Measurements from ENCODE around the gene RAMP1.

GRCh38 chr2:237858278-237859437, 765 bp upstream of the RAMP1 start:
- PRO-cap, 2 experiments, result no peak in any of the 2 experiments

- PRO-cap, 2 experiments, result peak in 2 of 2 experiments; most common plus-strand start chr2:237859623 (in 2)
These were observed at the start of gene RAMP1 for GRCh38 chr2:237859438-237860623. TSS of gene RAMP1 (plus strand) at chr2:237859623.

DNA sequence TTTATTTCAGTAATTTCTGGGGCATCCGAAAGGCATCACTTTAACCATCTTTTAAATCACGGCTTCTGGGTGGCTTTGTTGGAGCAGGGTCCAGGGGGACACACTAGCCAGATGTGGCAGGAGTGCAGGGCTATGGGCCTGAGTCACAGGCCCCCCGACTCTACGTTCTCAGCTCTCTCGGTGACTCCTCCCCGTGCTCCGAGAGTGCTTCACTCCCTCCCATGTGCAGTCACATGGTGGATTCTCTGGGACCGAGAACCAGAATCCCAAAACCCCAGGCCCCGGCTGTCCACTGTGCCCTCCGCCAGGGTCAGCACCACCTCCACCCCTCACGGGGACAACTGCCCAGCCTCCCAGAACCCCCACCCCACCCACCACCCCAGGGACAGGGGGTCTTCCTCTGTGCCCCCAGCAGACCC, 4.2 kb downstream of the RAMP1 start:
- PRO-cap, 2 experiments, result no peak in any of the 2 experiments

GRCh38 chr2:237886421-237887135, 27.2 kb downstream of the RAMP1 start:
- PRO-cap, 2 experiments, result no peak in any of the 2 experiments

DNA sequence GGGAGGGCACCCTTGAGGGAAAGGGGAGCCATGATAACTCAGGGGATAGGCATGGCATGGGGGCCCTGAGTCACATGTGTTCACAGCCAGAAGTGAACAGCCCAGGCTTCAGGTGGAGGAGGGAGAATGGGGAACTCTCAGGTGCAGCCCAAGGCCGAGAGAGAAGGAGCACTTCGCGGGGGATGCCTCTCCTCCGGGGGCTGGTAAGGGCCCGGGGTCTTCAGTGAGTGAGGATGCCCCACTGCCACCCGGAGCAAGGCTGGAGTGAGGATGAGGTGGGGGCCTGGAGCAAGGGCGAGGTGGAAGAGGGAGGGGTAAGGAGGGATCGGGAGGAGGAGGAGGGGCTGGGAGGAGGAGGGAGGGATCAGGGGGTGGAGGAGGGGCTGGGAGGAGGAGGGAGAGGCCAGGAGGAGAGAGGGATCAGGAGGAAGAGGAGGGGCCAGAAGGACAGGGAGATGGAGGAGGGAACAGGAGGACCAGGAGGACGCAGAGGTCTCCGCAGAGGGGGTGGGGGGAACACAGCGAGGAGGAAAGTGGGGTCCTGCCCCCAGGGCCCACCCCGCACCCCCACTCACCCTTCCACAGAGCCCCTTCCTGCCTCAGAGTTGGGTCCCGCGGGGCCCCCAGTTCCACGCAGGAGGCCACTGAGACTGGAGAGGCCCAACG, 42.7 kb downstream of the RAMP1 start:
- PRO-cap, 2 experiments, result no peak in any of the 2 experiments

- PRO-cap, 2 experiments, result no peak in any of the 2 experiments
These were observed 44.1 kb upstream of the UBE2F start for GRCh38 chr2:237922422-237923312.

- PRO-cap, 2 experiments, result no peak in any of the 2 experiments
These were observed 3.4 kb upstream of the SCLY start for GRCh38 chr2:238057535-238057734.

GRCh38 chr2:238176468-238177134, 17.8 kb downstream of the ERFE start:
- PRO-cap, 2 experiments, result no peak in any of the 2 experiments

DNA sequence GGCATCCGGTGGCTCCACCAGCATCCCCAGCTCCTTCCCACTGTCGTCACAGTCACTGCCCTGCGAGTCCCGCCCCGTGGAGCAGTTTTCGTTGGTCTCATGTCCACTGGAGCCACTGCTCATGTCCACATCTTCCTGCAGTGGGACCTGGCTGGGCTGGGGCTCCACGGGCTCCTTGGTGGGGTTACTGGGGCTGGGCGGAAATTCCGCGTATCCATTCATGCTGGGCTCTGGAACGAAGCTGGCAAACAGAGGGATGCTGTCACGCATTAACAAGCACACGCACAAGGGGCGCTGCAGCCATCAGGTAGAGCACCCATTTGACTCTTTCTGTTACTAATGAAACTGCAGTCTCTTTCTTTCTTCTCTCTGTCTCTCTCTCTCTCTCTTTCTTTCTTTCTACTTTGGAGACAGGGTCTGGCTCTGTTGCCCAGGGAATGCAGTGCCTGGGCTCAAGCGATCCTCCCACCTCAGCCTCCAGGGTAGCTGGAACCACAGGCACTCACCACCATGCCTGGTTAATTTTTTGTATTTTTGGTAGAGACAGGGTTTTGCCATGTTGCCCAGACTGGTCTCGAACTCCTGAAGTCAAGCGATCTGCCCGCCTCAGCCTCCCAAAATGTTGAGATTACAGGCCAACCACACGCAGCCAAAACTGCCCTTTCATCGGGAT, 10.6 kb downstream of the PER2 start:
- PRO-cap, 2 experiments, result no peak in any of the 2 experiments

GRCh38 chr2:238287318-238288024, 939 bp downstream of the PER2 start:
- PRO-cap, 2 experiments, result peak in 2 of 2 experiments; most common plus-strand start chr2:238287893 (in 2); most common minus-strand start chr2:238287670 (in 1)

- PRO-cap, 2 experiments, result no peak in any of the 2 experiments
These were observed 6.9 kb upstream of the PER2 start for GRCh38 chr2:238295133-238295829.

GRCh38 chr2:238325600-238326154, 5.4 kb downstream of the TRAF3IP1 start:
- PRO-cap, 2 experiments, result no peak in any of the 2 experiments

GRCh38 chr2:238369302-238369795, 49.0 kb downstream of the TRAF3IP1 start:
- PRO-cap, 2 experiments, result no peak in any of the 2 experiments

DNA sequence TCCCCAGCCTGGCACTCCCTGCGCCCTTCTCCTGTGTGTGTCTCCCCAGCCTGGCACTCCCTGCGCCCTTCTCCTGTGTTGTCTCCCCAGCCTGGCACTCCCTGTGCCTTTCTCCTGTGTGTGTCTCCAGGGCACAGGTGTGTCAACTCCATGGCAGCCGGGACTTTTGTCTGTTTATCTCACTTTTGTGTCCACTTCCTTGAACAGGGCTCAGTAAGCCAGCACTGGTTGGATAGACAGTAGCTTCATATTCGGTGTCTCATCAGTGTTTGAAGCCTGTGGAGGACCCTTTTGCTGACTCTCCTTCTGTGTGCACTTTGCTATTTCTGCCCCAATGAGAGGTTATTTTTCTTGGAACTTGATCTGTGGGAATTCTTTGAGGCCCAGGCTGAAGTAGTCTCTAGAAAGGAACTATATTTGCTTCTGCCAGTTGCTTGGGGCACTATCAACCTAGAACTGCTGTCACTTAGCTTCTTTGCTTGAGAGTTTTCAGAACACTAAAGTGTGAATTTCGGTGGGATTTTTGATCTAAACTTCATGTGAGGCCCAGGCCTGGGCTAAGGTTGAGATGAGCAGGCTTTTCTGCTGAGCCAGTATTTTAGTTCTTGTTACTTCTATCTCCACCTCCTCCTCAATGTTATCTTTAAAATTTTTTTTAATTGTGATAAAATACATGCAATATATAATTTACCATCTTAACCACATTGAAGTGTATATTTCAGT, 8.3 kb upstream of the ASB1 start:
- PRO-cap, 2 experiments, result no peak in any of the 2 experiments

DNA sequence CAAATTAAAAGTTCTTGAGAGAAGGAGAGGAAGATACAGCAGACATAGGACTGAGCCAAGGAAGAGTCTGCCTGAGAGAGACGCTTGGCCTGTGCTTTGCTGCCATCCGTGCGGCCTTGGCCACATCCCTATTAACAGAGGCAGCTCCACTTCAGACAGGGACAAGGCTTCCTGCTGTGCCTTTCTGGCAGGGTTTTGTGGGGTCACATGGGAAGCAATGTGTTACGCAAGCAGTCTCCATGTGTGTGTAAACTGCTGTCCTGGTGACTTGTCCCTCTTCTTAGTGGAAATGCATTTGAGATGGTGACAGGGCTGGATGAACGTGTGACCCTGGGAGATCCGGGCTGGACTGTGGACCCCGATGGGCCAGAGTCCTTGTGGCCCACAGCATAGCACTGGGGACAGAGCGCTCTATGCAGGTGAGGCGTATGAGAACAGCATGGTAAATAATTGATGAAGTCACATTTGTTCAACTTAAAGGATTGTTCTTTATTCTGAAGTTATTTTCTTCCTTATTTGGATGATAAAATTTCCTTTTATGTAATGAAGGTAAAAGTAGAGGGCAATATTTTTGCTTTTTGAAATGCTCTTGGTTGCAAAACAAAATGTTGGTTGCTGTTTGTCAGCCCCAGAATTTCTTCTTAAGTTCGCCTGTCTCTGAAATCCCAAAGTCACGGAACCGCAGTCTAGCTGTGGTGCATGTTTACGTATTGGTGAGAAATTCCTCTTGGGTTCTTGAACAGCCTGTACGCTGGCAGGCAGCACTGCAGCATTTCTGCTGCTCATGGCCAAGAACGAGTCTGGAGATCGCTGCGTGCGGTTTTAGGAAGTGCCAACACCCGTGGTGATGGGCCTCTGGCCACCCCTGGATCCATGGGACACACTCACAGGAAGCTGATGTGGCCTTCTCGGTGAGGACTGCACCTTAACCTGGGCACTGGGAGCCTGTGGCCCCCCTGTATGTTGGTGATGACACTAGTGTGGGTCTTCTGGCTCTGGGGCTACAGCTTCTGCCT, 23.4 kb downstream of the ASB1 start:
- PRO-cap, 2 experiments, result no peak in any of the 2 experiments

GRCh38 chr2:238644008-238644523, 203.8 kb upstream of the TWIST2 start:
- PRO-cap, 2 experiments, result no peak in any of the 2 experiments

GRCh38 chr2:238720002-238720947, 127.6 kb upstream of the TWIST2 start:
- PRO-cap, 2 experiments, result no peak in any of the 2 experiments

GRCh38 chr2:238727684-238728011, 120.2 kb upstream of the TWIST2 start:
- PRO-cap, 2 experiments, result no peak in any of the 2 experiments

GRCh38 chr2:238849283-238849930, 1.5 kb downstream of the TWIST2 start:
- PRO-cap, 2 experiments, result no peak in any of the 2 experiments

DNA sequence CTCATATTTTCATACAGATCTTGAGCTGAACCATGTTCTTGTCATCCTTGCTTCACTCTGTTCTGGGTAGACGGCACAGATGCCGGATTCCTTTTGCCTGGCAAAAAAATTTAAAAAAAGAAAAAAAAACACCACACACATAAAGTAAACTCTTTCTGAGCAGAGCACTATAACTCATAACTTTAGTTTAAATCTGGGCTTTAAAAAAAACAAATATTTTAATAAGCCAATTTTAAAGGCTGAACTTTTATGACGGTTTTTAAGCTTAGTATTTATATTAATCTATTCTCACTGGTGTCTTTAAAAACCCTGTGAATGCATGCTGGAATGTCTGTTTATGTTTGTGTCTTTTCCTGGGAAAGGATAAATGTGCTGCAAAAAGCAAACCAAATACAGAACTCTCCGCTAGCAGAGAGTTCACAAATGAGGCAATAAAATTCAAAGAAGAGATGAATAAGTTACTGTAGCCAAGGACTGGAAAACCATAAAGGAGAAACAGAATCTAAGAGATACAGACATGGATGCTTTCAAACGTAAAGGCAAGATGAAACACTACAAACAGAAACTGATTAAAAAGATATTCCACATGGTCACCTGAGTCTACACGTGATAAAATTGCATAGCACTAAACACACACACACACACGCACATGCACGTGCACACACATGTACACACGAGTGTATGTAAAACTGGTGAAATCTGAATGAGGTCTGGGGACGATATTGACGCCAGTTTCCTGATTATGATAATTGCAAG, 4.3 kb downstream of the TWIST2 start:
- PRO-cap, 2 experiments, result no peak in any of the 2 experiments